Measurements from ENCODE around the genes SAMD7 and SKIL.

GRCh38 chr3:169871350-169871849 lies 1.7 kb upstream of the LRRC31 start:
- PRO-cap, 6 experiments, result no peak in any of the 6 experiments
- RAMPAGE, long total RNA, 2 experiments, result no peak in any of the 2 experiments
- RRBS, result no CpG with 5 or more reads among the region's 1 CpG

DNA sequence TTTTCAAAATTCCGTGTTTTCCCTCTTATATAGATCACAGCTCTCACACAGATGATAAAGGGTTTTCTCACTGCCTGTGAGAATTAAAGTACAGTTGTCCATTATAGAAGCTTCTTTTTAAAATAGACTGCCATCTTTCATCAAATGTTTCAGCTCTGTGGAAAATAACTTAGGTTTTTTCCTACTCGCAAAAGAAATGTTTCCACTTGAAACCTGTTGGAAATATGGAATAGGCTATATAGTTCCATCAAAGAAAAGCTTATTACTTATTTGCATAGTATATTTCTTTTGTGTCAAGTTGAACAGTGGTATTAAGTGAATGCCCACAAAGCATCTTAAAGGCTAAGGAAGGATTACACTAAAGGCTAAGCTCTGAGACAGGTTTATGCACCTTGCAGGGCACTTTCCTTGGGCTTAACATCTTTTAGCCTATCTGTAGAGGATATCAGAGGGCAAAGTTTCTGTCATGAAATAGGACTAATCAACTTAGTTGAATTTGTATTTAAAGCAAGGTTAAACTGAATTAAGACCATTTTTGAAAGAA lies at the start of gene SAMD7:
SAMD7 (plus strand) TSS at position 411 of the 544 bp plus-strand sequence.
- PRO-cap, 6 experiments, result no peak in any of the 6 experiments
- RAMPAGE, long total RNA, 2 experiments, result no peak in any of the 2 experiments
- RRBS, result no CpG with 5 or more reads among the region's 2 CpGs

GRCh38 chr3:169954912-169955403 lies 11.6 kb upstream of the SEC62 start:
- PRO-cap, 6 experiments, result no peak in any of the 6 experiments
- RAMPAGE, long total RNA, 2 experiments, result no peak in any of the 2 experiments
- RRBS, result no CpG with 5 or more reads among the region's 2 CpGs

DNA sequence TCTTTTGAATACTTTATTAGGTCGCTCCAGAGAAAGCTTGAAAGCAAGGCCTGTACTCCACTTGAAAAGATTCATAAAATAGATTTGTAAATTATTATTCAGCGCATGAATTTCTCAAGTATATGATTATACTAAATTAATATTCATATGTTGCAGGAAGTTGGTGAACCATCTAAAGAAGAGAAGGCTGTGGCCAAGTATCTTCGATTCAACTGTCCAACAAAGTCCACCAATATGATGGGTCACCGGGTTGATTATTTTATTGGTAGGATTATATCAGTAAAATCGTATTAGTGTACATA lies 8.8 kb downstream of the SEC62 start:
- PRO-cap, 6 experiments, result no peak in any of the 6 experiments
- RAMPAGE, long total RNA, 2 experiments, result no peak in any of the 2 experiments
- RRBS, result no CpG with 5 or more reads among the region's 5 CpGs

DNA sequence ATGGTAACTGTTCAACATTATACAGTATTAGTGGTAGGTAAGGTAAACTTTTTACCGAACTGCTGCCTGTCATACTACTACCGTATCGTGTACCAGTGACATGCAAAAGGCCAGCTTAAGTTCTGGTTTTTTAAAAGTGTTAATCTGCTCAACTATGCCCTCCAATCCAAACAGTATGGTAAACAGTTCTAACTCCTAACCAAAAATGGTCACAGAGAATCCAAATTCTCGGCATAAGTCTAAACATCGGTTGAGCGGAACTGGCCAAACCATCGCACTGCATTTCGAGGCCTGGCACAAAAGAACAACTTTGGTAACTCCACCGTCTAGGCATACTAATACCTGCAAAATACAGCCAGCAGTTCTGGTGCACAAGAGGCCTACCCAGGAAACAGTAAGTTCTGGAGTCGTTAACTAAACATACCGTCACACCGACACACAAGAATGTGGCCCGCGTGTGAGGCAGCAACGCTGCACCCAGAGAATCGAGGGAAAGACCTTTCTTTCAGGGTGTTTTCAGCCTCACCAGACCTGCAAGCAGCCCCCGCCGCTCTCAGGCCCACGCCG lies 836 bp downstream of the PHC3 start:
- PRO-cap, 6 experiments, result peak in 2 of 6 experiments; most common plus-strand start position 441 of the sequence (in 2)
- RAMPAGE, long total RNA, 2 experiments, result no peak in any of the 2 experiments
- RRBS, result no CpG with 5 or more reads among the region's 20 CpGs

DNA sequence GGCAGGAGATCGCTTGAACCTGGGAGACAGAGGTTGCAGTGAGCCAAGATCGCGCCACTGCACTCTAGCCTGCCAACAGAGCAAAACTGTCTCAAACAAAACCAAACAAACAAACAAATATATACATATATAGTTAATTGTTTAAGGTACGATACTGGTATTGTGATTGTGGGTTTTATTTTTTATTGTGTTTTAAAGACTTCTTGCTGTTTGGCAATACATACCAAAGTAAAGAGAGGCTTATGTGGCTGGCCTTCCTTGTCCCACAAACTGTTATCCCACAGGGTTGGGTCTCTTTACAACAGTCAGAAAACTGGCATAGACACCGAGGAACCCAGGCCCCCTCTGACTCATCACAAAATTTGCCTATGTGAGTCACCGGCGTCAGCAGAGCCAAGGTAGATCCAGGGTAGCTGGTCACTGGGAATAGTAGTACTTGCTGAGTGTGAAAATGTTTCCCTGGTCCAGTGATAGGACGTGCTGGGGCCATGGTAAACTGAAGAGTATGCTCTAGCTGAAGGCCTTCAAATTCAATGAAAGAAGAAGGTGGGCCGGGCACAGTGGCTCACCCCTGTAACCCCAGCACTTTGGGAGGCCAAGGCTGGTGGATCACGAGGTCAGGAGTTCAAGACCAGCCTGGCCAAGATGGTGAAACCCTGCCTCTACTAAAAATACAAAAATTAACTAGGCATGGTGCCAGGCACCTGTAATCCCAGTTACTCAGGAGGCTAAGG lies 27.2 kb upstream of the SKIL start:
- PRO-cap, 6 experiments, result no peak in any of the 6 experiments
- RAMPAGE, long total RNA, 2 experiments, result no peak in any of the 2 experiments
- RRBS, result no CpG with 5 or more reads among the region's 10 CpGs

DNA sequence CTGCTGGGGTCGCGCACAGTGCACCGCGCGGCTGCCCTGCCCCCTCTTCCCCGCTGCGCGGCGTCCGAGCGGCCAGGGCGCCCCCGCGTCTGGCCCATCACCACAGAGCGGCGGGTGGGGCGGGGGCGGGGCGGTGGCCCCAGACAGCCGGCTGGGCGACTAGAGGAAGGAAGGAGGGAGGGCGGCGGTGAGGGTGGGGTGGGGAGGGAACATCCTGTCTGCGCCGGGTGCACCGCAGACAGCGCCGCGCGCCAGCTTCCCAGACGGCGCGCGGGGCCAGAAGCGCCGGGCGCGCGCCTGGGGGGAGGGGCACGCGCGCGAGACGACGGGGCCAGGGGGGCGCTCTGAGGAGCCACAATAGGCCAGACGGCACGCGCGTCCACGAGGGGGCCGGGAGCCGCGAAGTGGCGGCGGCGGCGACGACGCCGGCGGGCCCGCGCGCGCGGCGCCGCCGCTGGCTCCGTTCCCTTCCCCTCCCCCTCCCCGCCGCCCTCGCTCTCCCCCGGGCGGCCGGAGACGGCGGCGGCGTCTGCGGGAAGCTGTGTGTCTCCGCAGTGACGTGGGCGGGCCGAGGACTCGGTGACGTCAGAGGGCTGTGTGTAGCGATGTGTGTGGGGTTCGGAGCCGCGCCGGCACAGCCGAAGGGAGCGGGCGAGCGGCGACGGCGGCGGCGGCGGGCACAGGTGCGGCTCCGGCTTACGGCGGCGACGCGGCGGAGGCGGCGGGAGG lies at the start of gene SKIL:
SKIL (plus strand) TSS at position 635 of the 729 bp plus-strand sequence.
- PRO-cap, 6 experiments, result peak in 6 of 6 experiments; most common plus-strand start position 635 of the sequence (in 4); most common minus-strand start position 91 of the sequence (in 6)
- RAMPAGE, long total RNA, 2 experiments, result start-site peak on the plus strand in 1 of 2 experiments, centred at positions 489 to 610 of the sequence, 36 to 56 reads per replicate
- RRBS, result 1% methylated on average over 68 of the region's 113 CpGs

DNA sequence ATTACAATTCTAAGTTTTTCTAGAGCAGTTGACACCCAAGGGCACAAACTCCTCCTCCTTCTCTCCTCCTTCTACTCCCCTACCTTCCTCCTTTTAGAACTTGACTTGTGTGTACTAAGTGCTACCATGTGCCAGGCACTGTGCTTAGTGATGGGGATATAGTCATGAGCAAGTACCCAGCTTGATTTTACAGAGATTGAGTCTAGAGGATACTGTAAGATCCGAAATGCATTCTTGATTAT lies 72.2 kb downstream of the CLDN11 start:
- PRO-cap, 6 experiments, result no peak in any of the 6 experiments
- RAMPAGE, long total RNA, 2 experiments, result no peak in any of the 2 experiments
- RRBS, result no CpG with 5 or more reads among the region's 1 CpG

DNA sequence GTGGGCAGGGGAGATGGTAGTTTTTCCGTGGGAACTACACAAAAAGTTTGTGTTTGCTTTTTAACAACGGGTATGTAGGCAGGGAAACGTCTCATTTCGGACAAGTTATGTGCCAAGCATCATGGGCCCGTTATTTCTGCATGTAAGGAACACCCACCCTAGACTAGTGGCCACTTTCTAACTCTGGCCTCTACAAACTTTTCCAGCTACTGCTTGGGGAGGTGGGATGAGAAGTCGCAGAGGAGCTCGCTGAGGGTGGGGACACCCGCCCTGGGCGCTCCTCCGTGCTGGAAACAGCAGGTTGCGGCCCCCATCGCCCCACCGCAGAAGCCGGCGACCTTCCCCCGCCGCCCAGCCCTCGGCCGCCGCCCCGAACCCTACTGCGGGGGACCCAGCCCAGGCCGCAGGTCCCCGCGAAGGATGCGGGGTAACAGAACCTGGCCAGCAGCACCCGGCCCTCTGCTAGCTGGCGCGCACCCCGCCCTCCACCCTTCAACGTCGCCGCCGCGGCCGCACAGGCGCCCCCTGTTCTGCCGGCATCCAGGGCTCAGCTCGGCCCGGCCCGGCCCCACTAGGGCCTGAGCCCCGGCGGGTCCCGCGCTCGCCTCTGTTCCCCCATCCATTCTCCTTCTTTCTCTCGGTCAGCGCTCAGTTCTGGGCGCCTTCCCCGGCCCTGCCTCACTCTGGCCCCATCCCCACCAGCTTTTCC lies 475 bp downstream of the EIF5A2 start:
- PRO-cap, 6 experiments, result no peak in any of the 6 experiments
- RAMPAGE, long total RNA, 2 experiments, result no peak in any of the 2 experiments
- RRBS, result 1% methylated on average over 26 of the region's 50 CpGs

GRCh38 chr3:170978430-170978804 lies 48.1 kb downstream of the SLC2A2 start:
- PRO-cap, 6 experiments, result no peak in any of the 6 experiments
- RAMPAGE, long total RNA, 2 experiments, result no peak in any of the 2 experiments
- RRBS, result no CpG with 5 or more reads among the region's 9 CpGs

- PRO-cap, 6 experiments, result no peak in any of the 6 experiments
- RAMPAGE, long total RNA, 2 experiments, result no peak in any of the 2 experiments
- RRBS, result no CpG with 5 or more reads among the region's 2 CpGs
These were observed 27.9 kb downstream of the SLC2A2 start for GRCh38 chr3:170998580-170999076.

DNA sequence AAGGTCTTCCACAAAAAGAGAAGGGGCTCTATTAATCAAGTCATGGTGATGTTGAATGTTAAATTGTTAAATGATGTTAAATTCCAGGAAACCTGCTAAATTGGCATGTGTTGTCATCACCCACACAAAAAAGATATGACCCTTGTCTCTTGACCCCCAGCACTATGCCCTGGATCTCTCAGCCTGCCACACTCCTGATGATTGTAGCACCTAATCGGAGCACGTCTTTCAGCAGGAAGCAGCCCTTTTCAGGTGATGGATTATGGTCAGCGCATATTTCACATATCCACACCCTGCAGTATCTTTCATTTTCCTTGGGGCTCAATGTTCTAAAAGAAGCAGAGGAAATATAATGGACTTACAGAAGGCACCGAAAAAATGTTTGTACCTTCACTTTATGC lies 9.3 kb downstream of the SLC2A2 start:
- PRO-cap, 6 experiments, result no peak in any of the 6 experiments
- RAMPAGE, long total RNA, 2 experiments, result no peak in any of the 2 experiments
- RRBS, result no CpG with 5 or more reads among the region's 4 CpGs

DNA sequence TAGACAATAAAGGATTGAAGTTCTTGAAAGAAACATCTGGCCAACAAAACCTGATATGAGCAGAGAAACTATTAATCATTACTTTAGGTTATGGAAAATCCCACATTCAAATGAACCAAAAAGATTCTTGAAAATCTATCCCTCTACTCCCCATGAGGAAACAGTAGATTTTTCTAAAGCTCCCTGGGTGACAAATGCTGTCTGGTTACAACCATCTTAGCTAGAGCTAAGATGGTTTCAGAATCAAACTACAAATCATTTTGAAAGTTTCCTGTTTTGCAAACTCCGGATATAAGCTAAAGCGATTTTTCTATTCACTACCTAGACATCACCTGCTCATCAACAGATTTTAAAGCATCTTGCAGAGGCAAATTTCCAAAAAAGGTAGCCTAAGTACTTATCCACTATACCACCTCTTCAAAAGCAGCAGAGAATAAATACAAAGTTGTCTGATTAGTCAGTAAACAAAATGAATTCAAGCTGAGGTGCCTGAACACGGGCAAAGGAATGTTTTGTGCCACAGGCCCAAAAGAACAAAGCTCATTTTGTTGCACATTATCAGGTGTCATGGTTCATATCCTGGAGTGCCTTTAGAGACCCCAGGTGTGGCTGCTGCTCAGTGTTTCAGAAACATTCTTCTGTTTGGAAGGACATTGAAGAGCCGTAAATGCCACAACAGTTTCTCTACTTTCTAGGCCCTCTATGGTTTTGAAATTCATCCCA lies 204.9 kb downstream of the TNIK start:
- PRO-cap, 6 experiments, result no peak in any of the 6 experiments
- RAMPAGE, long total RNA, 2 experiments, result no peak in any of the 2 experiments
- RRBS, result no CpG with 5 or more reads among the region's 4 CpGs

DNA sequence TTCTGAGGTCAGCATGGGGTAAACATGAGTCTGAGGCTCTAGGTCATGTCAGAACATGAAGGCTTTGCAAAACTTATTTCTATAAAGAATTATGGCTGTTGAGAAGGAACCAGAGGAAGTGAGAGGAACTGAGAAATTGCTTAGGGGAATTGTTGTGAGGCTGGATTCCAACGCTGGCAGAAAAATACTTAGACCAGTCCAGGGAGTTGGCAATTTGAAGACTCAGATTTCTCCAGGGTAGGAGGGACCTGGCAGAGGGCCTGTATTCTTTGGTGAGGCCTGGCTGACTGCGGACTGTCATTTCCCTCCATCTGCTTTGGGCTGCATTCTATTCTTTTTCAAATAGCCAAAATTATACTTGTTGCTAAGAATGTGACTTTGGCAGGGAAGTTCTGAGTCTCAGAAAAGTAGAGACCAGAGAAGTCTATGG lies 155.4 kb downstream of the PLD1 start:
- PRO-cap, 6 experiments, result peak in 2 of 6 experiments; most common plus-strand start position 265 of the sequence (in 1); most common minus-strand start position 190 of the sequence (in 2)
- RAMPAGE, long total RNA, 2 experiments, result no peak in any of the 2 experiments
- RRBS, result no CpG with 5 or more reads among the region's 2 CpGs

GRCh38 chr3:171779270-171779687 lies 31.0 kb downstream of the PLD1 start:
- PRO-cap, 6 experiments, result no peak in any of the 6 experiments
- RAMPAGE, long total RNA, 2 experiments, result no peak in any of the 2 experiments
- RRBS, result no CpG with 5 or more reads among the region's 3 CpGs

- PRO-cap, 6 experiments, result peak in 2 of 6 experiments; most common minus-strand start chr3:171811189 (in 2)
- RAMPAGE, long total RNA, 2 experiments, result no peak in any of the 2 experiments
- RRBS, result no CpG with 5 or more reads among the region's 14 CpGs
These were observed 992 bp upstream of the PLD1 start for GRCh38 chr3:171810906-171812044.

DNA sequence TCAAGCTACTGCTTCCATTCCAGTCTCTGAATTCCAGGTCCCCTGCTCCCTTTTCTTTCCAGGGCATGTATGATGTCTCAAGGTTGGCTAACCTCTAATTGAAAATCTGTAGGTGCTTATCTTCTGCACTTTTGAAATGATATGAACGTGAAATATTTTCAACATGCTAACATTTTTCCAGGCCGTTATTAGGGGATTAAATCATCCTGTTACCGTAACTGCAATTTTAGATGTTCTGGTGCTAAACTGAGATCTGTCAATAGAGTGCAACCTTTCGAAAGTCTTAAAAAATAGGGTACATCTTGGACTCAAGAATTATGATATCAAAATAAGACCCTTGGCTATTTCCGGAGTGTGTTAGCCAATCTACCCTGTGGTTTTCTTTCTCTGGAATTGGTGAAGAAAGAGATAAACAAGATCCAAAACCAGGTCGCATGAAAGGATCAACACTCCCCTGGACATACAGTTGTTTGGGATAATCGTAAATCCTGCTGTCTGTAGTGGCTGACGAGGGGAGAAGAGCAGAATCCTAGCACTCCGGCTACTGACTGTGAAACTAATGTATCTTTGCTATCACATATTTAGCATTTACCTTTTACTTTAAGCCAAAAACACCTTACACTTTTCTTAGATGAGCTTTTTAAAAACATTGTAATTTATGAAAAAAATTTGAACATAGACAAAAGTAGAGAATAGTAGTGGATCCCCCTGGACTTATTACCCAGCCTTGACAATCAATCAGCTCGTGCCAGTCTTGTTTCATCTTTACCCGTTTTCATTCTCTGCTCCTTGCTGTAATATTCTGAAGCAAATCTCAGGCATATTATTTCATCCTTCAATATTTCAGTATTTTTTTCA lies 30.9 kb downstream of the FNDC3B start:
- PRO-cap, 6 experiments, result no peak in any of the 6 experiments
- RAMPAGE, long total RNA, 2 experiments, result no peak in any of the 2 experiments
- RRBS, result no CpG with 5 or more reads among the region's 11 CpGs

- PRO-cap, 6 experiments, result no peak in any of the 6 experiments
- RAMPAGE, long total RNA, 2 experiments, result no peak in any of the 2 experiments
- RRBS, result no CpG with 5 or more reads among the region's 2 CpGs
These were observed 65.1 kb downstream of the FNDC3B start for GRCh38 chr3:172104326-172105028.

DNA sequence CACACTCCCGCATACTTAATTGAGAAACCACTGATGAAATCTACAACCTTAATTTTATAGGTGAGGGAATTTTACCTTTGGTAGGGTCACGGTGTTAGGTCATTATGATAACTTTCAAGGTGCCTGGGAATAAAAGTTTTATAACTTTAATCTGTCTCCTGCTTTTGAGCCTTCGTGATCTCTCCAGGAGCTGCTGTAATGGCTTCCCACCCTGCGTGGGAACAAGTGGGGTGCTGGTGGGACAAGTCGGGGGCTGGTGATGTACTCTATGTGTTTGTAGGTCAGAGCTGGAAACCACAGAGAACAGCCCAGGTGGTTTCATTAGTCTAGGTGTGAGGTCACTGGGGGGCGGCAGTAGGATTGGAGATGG lies 115.3 kb downstream of the FNDC3B start:
- PRO-cap, 6 experiments, result no peak in any of the 6 experiments
- RAMPAGE, long total RNA, 2 experiments, result no peak in any of the 2 experiments
- RRBS, result no CpG with 5 or more reads among the region's 6 CpGs

GRCh38 chr3:172209496-172210146 lies 170.2 kb downstream of the FNDC3B start:
- PRO-cap, 6 experiments, result no peak in any of the 6 experiments
- RAMPAGE, long total RNA, 2 experiments, result no peak in any of the 2 experiments
- RRBS, result no CpG with 5 or more reads among the region's 19 CpGs